Subcutaneous adipose tissue (tissue), 3 donors: ENCODE measurements around a stretch of chr12.

DNA sequence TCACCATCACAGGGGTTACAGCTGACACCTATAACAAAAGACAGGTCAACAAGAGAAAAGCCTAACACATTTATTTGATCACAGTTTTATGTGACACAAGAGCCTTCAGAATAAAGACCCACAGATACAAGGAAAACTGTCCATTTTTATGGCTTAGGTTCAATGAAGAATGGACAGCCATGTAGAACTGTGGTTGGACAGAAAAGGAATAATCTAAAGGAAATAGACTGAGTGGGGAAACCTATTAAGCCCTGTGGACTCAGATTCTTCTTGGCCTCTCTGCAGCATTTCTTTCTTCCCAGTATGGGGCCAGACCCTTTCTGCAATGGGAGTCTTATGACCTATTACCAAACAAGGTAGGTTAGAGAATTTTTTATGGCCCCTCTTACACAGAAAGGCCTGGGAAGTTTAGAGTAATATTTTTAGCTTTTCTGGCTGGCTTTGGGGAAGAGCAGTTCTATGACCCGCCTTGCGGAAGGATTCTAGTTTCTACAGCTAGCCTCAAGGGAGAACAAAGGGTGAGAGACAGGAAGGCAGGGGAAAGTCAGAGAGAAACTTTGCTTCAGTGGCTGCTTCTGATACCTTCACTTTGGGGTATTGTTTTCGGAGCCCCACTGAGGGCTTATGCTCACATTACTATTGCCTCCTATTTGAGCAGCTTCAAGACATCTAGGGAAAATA lies 80.9 kb upstream of the NUDT4 start:
- PRO-cap = bidirectional peak, plus-strand start at position 514 of the sequence, minus-strand start at position 269 of the sequence
- RAMPAGE, long total RNA, 3 experiments = no peak in any of the 3 experiments

- PRO-cap = no peak
- RAMPAGE, long total RNA, 3 experiments = no peak in any of the 3 experiments
These were observed 75.0 kb upstream of the NUDT4 start for GRCh38 chr12:93302516-93303363.

DNA sequence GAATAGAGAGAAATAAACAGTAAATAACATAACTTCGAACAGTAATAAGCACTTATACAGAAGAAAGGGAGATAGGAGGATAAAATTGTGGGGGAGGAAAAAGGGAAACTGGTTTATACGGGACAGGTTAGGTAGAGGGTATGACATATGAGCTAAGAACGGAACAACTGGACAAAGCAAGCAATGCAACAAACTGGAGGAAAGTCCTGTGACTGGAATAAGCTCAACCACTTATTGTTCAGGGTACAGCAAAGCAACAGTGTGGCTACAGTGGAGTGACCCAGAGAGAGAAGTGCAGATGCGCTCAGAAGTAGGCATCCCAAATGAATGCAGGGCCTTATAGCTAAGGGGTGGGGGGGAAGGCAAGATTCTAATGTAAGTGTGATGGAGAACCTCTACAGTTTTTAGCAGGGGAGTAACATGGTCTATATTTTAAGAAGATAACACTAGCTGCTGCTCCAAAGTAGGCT lies 3.5 kb downstream of the UBE2N start:
- PRO-cap = no peak
- RAMPAGE, long total RNA, 3 experiments = no peak in any of the 3 experiments

DNA sequence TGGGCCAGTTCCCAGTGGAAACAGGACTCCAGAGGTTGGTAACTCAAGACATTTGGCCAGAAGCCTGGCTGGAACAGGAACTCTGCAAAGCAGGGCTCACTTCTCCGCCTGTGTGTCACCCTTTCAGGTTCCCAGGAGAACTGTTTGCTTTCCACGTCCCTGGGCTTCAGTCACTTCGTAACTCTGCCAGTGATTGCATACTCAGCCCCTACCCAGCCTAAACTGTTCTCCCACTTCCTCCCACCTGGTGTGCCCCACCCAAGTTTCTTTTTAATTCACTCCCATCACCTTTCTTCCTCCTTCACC lies 7.1 kb upstream of the UBE2N start:
- PRO-cap = no peak
- RAMPAGE, long total RNA, 3 experiments = no peak in any of the 3 experiments

DNA sequence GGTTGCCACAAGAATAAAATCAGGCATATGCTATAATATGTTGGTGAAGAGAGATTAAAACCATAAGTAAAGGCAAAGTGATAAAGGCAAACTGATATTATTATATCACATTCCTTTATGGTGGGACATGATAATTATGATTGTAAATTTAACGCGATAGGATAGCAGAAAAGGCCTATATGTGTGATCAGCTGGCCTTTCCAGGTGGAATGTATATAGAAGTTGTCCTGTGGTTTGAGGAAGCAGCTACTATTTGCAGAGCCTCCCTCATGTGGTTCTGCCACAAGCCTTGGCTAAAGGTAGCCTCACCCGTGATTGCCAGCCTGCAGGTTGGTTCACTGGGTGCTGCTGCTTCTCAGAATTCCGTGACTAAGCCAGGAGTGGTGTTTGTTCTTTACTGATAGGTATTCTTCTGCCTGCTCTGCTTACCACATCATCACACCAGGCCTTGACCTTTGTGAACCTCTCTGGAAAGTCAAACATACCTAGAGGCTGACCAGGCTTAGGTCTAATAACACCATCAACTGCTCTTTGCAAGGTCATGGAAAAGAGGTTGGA lies 8.8 kb upstream of the SOCS2 start:
- PRO-cap = no peak
- RAMPAGE, long total RNA, 3 experiments = no peak in any of the 3 experiments

DNA sequence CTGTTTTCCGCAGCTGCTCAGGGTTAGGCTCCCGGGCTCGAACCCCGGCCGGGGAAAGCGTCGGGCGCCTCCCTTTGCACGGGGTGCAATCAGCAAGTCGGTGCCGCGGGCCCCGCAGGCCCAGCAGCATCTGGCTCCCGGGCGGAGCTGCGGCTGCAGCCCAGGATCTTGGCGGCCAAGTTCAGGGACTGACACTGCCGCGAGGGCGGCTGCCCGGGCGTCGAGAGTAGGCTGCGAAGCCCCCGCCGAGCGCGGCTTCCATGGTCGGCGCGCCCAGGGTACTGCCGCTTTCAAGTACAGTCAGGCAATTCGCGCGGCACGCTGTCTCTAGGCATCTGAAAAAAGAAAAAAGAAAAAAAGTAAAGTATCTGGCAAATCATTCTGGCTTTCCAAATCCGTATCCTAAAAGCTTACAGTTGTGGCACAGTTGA lies 839 bp downstream of the SOCS2 start:
- PRO-cap = no peak
- RAMPAGE, long total RNA, 3 experiments = no peak in any of the 3 experiments

- PRO-cap = bidirectional peak, plus-strand start at chr12:93573919, minus-strand start at chr12:93573795
- RAMPAGE, long total RNA, 3 experiments = no peak in any of the 3 experiments
These were observed 1.3 kb downstream of the SOCS2 start for GRCh38 chr12:93573730-93574228.

GRCh38 chr12:93729910-93730501 lies 52.8 kb downstream of the CRADD start:
- PRO-cap = no peak
- RAMPAGE, long total RNA, 3 experiments = no peak in any of the 3 experiments

GRCh38 chr12:93766674-93767487 lies 89.7 kb downstream of the CRADD start:
- PRO-cap = no peak
- RAMPAGE, long total RNA, 3 experiments = no peak in any of the 3 experiments

DNA sequence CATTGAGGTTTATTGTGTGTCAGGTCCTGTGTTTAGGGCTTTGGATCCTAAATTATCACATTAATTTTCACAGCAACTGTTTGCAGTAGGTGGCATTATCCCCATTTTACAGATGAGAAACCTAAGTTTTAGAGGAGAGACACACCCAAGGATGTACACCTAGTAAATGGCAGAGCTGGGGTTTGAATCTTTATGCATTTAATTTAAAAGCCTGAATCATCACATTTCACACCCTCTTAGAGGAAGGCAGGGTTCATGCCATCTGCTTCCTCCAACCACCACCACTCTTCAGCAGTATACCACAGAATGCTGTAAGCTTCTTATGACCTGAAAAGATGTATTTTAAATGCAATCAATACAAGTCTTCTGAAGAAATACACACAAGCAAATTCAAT lies 90.3 kb downstream of the CRADD start:
- PRO-cap = no peak
- RAMPAGE, long total RNA, 3 experiments = no peak in any of the 3 experiments

DNA sequence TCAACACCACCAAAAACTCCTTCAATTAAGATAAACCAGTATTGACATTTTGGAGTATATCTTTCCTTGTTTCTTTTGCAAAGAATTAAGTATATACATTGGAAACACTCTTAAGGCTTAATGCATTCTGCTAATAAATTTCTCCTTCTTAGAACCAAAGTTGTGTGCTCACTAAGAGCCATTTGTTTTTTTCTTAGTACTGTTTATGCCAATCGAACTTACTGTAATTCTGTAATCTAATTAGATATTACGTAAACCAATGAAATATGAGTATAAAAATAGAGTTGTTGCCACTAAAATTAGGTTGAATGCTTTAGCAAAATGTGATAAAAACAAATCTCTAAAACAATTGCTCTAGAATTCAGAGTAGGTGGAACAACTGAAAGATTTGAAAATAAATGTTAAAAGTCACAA lies 90.7 kb downstream of the CRADD start:
- PRO-cap = no peak
- RAMPAGE, long total RNA, 3 experiments = no peak in any of the 3 experiments

DNA sequence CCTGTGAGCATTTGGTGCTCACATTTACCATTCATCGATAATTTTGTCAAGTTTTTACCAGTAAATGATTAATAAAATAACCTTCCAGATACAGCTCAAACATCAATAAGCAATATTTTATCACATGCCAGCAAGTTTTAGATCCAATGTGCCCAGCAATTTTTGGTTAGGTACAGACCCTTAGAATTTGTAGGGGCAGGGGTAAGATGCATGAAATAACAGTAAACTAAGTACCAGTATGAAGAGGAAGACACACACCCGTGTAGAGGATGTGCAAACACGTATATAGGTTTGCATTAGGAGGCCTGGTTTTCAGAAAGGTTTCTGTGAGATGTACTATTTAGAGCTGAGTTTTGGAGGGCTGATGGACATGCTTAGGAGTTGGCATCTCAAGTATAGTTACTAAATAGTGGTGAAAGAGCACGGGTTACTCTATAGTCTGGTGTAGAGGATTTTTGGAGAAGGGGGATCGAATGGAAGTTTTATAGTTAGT lies 98.0 kb downstream of the CRADD start:
- PRO-cap = no peak
- RAMPAGE, long total RNA, 3 experiments = no peak in any of the 3 experiments

- PRO-cap = no peak
- RAMPAGE, long total RNA, 3 experiments = no peak in any of the 3 experiments
These were observed 99.4 kb downstream of the CRADD start for GRCh38 chr12:93776581-93777050.

DNA sequence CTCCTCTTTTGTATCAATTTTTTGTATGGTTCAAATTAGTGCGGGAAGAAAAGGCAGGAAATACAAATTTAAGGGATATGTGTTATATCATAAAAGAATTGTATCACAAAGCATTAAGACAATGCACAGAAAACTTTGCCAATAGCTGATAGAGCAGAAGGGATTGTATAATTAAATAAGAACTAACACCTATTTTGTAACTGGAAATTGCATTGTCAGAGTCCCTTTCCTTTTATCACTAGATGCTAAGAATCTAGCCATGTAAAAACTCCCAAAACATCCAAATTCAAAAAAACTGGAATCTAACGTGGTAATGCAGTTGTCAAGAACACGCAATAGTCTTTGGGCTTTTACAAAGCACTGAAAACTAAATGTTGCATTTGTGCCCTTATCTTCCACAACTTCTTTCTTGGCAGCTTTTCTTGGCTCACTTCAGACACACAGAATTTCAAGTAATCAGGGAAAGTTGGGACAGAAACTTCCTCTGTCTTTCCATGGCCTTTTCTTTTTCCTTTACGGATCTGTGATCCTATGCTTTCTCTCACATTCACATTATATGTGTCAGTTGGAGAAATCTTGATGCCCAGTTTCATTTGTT lies 135.9 kb downstream of the CRADD start:
- PRO-cap = no peak
- RAMPAGE, long total RNA, 3 experiments = no peak in any of the 3 experiments

DNA sequence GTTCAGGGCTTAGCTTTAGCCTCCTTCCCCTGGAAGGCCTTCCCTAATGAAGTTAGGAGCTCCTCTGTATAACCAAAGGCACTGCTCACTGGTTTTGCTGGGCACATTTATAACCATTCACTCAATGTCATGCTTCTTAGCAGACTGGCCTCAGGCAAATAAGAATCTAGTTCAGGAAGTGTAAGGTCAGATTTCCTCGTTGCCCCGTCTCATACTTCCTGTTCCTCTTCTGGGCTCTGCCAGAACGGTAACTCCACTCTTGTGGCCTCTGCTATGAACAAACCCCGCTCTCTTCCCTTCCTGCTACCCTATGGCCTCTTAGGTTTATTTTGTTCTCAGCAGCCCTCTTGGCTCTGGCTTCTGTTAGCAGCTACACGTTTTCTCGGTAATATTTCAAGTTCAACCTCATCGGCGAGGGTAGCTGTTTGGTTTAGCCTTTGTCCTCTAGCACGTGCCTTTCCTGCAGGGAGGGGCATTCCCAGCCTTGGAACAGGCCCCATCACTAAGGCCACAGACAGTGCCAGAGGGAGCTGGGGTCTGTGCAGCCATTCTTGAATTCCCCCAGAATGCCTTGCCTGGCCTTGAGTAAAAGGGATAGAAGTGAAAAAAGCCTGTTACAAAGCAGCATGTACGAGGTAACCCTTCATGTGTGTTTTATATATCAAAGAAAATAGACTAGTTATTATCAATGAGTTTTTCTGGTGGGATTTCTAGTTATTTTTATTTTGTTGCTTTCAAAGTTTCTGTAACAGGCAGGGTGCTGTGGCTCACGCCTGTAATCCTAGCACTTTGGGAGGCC lies 171.7 kb downstream of the CRADD start:
- PRO-cap = no peak
- RAMPAGE, long total RNA, 3 experiments = no peak in any of the 3 experiments

GRCh38 chr12:93892171-93893168 lies 215.3 kb downstream of the CRADD start:
- PRO-cap = no peak
- RAMPAGE, long total RNA, 3 experiments = no peak in any of the 3 experiments

DNA sequence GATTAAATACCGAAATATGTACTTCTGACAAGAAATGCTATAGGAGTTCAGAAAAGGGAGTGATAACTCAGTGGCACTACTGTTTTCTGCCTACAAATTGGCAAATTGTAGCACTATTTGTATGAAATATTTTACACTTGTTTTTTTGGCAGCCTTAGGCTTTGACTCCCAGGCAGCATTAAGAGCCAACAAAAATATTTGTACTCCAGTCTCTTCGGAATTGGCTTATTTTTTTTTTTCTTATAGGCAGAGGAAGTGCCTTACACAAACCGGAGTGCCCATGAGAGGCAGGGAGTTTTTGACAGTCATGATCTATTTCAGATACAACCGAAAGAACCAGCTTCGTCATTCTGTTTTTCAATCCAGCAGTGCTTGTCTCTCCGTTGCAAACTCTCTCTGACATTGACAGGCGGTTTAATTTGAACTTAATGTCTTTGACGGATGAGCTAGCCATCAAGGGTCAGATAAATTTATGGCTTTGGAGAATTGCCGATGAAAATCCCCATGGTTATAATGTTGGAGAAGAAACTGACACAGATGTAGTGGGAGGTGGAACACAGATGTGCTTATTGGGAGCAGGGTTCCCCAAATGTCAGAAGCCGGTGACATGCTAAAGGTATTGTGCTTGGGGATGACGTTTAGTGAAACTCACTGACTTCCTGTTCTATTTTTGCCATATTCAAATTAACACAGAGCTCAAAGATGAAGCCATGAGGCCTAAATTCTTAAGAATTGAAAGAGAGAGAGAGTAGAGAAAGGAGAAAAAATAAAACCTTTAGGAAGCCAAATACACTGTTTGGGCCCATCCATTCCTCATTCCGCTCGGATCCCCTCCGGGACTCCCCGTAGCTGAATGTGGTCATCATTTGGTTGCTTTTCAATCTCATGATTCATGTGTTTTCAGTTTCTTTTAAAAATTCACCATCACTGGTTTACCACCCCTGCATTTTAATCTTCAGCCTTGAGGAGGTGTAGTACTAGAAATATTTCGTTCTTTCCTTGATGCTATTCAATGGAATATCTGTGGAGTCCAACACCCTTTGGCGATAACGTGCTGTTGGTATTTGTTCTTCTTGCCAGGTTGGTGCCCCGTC lies 59.7 kb downstream of the PLXNC1 start:
- PRO-cap = no peak
- RAMPAGE, long total RNA, 3 experiments = no peak in any of the 3 experiments

- PRO-cap = no peak
- RAMPAGE, long total RNA, 3 experiments = no peak in any of the 3 experiments
These were observed 137.0 kb downstream of the CEP83 start for GRCh38 chr12:94322663-94323036.

- PRO-cap = no peak
- RAMPAGE, long total RNA, 3 experiments = no peak in any of the 3 experiments
These were observed 70.4 kb downstream of the CEP83 start for GRCh38 chr12:94389206-94389715.

DNA sequence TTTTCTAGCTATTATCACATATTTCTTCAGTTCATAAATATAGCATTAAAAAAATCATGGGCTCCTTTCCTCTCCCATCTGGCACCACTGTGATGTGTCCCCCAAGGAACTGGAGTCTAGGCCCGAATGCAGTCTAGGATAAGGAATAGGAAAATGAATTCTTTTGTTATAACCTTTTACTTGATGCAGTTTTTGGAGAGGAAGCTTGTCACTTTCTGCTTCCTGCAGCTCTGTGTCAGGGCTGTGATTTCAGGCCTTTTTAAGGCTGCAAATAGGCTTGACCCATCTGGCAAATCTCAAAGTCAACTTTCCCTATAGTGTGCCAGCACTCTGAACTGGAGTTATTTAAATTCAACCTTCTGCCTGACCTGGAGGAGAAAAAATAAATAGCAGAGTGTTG lies 51.8 kb upstream of the CEP83 start:
- PRO-cap = no peak
- RAMPAGE, long total RNA, 3 experiments = no peak in any of the 3 experiments